SJSA1 (cell line): ENCODE measurements around a stretch of chr14.

GRCh38 chr14:101475876-101476238 is 285.7 kb upstream of the PPP2R5C start:
- RAMPAGE, long total RNA, result no peak

DNA sequence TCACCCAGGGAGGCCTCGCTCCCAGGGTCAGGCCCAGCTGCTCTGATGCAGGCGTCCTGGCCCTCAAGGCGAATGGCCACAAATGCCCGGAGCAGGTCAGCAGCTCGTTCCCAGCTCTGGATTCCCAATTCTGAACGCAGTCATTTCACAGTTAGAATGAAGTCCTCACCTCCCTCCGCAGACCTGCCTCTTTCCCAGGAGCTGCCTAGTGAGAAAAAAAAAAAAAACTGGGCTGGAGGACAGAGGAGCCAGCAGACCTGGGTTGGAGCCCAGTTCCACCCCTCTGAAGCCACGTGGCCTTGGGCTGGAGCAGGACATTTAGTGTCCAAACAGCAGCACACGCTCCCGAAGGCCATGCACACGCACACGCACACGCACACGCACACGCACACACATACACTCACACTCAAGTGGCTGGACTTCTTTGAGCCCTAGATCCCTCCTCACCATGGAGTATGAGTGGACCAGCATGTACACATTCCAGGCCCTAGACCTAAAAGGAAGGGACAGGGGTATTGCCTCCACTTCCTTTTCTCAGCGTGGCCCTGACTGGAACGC is 262.3 kb upstream of the PPP2R5C start:
- RAMPAGE, long total RNA, result no peak

- RAMPAGE, long total RNA, result no peak
Measured at GRCh38 chr14:101560898-101561719, 200.4 kb upstream of the PPP2R5C start.

DNA sequence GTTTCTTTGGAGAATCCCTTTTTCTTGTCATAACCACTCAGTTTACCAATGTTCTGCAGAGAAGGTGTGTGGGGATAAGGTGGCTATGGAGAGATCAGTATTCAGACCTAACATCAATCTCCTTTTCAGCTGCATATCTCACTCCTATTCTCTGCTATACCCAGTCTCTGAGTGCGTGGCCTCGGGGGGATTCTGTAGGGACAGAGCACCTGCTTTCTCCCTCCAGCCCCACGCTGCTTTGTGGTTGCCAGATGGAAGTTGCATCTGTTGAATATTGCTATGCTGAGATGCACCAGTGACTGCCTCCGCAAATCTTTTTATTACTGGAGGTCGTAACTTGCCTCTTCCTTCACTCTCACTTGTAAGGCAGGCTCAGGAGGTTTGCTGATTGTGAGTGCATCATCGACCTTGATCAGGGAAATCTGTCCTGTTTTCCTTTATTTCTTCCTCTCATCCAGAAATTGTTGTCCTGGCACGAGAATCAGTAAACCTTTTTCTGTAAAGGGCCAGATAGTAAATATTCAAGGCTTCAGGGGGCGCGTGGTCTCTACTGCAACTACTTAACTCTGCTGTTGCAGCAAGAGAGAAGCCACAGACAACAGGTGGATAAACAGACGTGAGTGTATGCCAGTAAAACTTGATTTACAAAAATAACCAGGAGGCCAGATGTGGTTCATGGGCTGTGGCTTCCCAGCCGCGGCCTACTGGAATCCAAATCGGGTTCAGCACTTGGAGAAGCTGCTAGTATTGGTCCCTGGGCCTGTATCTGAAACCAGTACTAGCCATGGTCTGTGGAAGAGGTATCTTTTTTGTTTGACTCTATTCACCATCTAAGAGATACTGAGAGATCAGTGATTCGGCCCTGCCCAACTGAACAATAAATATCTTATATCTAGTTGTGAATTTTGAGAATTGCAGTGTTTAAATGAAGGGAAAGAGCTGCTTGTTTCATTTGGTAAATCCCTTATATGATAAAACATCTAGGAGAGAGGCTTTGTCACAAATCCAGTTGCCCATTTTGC is 13.1 kb downstream of the PPP2R5C start:
- RAMPAGE, long total RNA, result no peak

DNA sequence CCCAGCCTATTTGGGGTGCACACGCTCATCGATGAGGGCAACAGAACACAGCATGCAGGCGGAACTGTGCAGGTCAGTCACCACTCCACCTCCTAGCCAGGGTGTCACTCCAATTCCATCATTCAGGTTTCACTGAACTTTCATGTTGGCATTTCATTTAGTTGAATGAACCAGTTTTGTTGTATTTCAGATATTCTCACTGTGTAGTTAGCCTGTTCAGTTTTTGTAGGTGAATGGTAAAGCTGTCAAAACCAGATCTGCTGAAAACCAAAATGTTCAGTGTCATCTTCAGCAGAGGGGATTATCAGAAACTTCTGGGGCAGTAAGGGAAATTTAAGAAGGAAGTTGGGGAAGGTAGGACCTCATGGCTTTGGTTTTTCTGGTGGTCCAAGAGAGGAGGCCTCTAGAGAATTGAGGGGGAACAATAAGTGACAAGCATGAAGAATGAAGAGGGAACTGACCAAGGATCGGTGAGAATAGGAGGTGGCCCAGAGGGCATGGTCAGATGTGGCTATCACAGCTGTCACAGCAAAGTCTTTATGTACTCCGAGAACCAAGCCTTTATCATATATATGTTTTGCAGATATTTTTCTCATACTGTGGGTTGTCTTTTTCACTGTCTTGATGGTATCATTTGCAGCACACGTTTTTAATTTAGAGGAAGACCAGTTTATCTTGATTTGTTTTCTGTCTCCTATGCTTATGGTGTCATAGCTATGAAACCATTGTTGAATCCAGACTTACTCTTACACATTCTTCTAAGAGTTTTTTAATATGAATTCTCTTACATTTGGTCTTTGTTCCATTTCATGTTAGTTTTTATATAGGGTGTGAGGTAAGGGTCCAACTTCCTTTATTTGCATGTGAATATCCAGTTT is 64.2 kb downstream of the PPP2R5C start:
- RAMPAGE, long total RNA, result no peak

DNA sequence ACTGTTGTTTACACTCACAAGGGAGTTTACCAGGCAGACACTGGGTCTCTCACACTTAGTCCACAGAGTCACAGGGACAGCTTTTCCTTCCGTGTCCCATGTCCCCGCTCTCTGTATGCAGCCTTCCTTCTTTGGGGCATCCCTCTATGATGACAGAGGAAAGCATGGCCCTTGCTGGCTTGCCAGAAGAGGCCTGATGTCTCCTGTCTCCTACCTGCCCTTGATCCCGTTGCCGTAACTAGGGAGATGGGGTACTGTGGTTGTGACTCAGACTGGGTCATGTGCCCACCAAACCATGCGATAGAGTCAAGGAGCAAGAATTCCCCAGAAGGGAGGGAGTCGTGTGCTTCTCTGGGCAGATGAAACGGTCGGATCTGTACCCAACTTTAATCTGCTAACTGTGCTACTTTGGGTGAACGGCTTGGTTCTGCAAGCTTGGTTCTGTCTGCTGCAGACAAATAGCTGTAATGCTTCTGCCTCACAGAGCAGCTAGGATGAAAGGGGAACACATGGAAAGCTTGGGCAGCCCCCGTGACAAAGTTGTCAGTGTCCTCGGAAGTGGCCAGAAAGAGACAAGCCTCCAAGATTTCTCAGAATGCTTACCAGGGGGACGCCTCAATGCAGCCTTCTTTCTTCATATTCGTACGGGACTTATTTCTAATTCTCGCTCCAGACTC is 99.0 kb upstream of the DYNC1H1 start:
- RAMPAGE, long total RNA, result no peak

- RAMPAGE, long total RNA, result no peak
Measured at GRCh38 chr14:101994057-101994552, 29.7 kb downstream of the DYNC1H1 start.

DNA sequence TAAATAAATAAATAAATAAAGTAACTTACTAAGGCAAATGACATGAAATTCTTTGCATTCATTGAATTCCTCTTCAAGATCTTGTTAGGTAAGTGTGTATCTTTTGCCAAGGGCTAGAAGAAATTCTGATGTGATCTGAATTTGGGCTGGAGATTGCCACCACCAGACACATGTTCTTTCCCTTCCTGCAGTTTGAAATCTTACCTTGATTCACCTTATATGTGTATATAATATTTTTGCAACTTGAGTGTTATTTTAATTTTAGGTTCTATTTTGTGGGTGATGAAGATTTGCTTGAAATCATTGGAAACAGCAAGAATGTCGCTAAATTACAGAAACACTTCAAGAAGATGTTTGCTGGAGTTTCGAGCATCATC is 39.9 kb downstream of the DYNC1H1 start:
- RAMPAGE, long total RNA, result no peak

DNA sequence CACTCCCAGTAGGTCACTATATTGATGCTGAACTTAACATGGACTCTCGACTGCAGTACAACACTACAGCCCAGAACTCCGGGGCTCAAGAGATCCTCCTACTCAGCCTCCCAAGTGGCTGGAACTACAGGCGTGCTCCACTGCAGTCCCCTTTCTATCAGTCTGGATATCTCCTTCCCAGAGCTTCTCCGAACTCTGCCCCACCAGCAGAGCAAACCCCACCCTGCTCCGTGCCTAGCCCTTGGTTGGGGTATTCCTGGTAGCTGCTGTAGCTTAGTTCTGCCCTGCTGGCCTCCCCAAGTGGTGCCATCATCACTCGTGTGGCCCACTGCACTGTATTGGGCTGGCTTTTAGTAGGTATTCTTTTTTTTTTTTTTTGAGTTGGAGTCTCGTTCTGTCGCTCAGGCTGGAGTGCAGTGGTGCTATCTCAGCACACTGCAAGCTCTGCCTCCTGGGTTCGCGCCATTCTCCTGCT is 9.5 kb downstream of the HSP90AA1 start:
- RAMPAGE, long total RNA, result no peak

GRCh38 chr14:102084247-102084584 is 2.6 kb downstream of the HSP90AA1 start:
- RAMPAGE, long total RNA, result no peak

DNA sequence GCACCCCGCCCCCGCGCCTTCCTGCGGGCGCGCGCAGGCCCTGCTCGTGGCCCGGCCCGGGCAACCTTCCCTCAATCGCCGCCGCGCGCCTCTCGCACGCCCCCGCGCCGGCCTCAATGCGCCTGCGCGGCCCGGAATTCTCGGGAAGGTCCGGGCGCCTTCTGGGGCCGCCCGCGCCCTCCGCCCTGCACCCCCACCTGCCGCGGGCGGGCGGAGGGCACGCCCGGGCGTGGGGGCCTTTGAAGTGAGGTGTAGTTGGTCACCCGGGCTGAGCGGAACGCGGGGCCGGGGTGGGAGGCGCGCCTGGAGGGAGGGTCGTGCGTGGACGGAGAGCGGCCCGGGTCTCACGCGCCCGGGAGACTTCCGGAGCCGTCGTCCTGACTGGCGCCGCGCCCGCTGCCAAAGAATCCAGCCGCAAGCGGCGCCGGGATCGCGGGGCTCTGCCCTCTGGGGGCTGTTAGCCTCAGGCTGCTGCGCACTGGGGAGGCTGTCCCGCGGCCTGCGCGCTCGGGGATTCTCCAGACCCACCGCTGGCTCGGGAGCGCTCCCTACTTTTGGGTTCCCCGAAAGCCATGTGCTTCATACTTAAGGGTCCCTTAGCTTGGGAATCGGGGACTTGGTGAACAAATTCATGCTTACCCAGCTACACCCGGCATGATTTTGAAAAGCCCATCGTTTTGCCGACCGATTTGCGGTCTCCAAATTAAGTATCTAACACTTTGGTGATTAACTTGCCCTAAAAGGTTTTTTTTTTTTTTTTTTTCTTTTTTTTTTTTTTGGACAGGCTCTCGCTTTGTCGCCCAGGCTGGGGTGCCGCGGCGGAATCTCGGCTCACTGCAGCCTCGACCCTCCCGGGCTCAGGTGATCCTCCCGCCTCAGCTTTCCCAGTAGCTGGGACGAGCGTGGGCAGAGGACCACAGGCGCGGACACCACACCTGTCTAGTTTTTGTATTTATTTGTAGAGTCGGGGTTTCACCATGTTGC is 636 bp upstream of the HSP90AA1 start:
- RAMPAGE, long total RNA, result no peak

- RAMPAGE, long total RNA, result no peak
Measured at GRCh38 chr14:102131142-102131842, 8.4 kb upstream of the WDR20 start.

DNA sequence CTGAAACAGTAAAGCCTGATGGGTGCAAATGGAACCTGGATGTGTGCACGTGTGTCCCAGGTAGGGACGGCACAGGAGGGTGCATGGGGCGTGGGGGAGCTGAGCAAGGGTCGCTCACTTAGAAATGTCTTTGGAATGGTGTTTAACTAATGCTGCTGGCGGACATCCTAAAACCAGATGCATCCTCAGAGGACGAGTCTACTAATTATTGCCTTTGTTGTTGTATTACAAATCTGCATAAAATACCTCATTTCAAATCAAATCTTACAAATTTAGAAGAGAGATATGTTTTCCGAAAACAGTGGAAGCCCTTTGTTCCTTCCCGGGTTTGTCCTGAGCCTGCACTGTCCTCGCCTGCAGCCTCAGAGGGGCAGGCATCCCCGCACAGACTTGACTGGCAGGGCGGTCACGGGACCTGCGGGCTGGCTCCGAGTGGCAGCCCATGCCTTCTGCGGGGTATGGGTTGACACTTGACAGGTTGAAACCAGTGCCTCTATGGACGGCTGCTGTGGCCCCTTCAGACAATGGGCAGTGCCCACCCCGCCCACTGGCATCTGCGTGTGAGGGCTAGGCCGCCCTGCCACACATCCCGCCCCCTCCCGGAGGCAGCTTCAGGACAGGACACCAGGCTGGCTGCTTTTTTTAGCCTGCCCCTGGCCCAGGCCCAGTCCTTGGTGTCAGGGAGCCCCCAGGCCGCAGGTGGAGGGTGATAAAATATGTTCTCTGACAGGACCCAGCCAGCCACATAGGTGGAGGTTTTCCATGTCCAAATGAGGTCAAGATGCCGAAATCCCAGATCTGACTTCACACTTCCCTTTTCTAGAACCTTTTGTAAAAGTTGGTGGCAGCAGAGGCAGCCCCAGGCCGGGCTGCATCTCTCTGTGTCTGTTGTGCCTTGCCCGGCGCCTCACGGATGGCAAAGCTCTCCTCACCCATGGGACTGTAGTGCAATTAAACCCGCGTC is 10.2 kb downstream of the ANKRD9 start:
- RAMPAGE, long total RNA, result no peak

- RAMPAGE, long total RNA, result no peak
Measured at GRCh38 chr14:102539835-102540994, 30.6 kb upstream of the ANKRD9 start.

GRCh38 chr14:102750043-102750414 is 27.2 kb upstream of the TRAF3 start:
- RAMPAGE, long total RNA, result no peak

GRCh38 chr14:102761019-102761700 is 16.1 kb upstream of the TRAF3 start:
- RAMPAGE, long total RNA, result no peak

DNA sequence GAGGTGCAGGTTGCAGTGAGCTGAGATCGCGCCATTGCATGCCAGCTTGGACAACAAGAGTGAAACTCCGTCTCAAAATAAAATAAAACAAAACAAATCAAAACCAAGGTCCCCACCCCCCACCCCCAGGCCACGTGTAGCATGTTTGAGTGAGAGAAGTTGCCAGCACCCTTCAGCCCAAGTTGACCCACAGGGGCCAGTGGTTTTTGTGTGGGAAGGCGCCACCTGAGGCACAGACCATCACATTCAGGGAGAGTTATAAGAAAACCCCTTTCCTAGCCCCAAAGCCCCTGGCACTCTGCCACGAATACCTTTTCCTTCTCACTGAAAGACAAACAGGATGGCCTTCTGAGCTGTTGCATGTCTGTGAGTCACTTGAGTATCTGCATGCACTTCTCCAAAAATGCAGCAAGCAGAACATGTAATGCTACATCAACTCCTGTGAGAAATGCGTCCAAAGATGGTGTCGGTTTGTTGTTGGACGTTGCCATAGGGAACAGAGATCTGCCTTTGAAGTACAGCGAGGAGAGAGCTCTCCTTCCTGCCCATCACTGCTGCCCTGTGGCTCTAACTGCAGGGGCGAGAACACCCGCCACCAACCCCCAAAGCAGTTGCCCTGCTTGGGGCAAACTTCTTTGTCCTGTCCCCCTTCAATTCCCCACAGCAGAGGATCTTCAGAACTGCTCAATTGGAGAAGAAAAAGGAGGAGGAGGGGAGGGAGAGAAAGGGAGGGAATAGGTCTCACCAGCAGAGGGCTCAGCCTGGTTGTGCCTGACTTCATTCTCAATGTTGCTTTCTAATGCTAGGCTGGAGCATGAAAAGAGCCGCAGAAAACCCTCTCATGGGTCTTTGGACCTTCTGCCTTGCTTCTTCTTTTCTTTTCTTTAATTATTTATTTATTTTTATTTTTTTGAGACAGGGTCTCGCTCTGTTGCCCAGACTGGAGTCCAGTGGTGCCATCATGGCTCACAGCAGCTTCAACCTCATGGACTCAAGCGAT is 2.6 kb upstream of the TRAF3 start:
- RAMPAGE, long total RNA, result no peak

- RAMPAGE, long total RNA, result no peak
Measured at GRCh38 chr14:102775955-102776878, 1.0 kb upstream of the TRAF3 start.

DNA sequence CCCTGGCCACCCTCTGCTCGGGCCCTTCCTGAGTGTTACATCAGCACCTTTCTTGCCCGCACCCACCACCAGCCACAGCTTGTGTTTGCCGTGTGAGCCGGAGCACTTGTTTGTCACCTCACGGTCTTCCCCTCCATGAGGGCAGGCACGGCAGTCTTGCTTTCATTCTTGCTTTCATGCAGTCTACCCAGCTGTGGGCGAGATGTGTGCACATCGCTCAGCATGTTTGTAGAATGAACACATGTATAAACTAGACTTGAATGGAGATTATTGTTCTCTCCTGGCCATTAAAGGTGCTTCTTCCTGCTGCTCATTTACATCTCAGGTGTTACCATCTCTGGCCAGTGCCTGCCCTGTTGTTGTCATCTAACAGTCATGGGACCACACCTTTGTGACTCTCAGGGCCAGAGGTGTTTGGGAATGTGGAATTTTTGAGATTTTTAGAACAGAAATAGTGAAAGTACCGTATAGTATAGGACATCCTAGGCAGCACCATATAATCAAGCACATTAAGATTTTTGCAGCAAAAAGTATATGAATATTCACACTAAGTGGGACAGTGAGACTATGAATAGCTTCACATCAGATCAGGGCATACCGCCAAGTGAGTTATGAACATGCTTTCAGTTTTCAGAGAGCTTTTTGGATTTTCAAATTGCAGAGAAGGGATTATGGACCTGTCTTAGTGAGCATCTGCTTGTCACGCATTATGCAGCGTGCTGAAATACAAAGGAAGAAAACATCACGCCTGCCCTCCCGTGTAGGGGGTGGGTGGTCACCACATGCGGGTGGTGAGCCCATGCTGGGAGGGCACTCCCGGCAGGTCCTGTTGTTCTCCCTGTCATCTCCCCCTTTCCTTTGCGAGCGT is 42.3 kb downstream of the TRAF3 start:
- RAMPAGE, long total RNA, result no peak

GRCh38 chr14:102915288-102915602 is 7.2 kb upstream of the AMN start:
- RAMPAGE, long total RNA, result no peak